Hair follicle dermal papilla cell (primary cell): ENCODE data around the genes SAC3D1, ZFPL1, CDC42EP2 and FAM89B.

- CAGE, long polyA plus RNA: no peak
Measured at GRCh38 chr11:65040468-65041291, at the start of gene SAC3D1. Gene SAC3D1 (plus strand): TSS chr11:65041210.

- CAGE, long polyA plus RNA: no peak
Measured at GRCh38 chr11:65083717-65084868, at the start of gene ZFPL1. Gene ZFPL1 (plus strand): TSS chr11:65084222.

DNA sequence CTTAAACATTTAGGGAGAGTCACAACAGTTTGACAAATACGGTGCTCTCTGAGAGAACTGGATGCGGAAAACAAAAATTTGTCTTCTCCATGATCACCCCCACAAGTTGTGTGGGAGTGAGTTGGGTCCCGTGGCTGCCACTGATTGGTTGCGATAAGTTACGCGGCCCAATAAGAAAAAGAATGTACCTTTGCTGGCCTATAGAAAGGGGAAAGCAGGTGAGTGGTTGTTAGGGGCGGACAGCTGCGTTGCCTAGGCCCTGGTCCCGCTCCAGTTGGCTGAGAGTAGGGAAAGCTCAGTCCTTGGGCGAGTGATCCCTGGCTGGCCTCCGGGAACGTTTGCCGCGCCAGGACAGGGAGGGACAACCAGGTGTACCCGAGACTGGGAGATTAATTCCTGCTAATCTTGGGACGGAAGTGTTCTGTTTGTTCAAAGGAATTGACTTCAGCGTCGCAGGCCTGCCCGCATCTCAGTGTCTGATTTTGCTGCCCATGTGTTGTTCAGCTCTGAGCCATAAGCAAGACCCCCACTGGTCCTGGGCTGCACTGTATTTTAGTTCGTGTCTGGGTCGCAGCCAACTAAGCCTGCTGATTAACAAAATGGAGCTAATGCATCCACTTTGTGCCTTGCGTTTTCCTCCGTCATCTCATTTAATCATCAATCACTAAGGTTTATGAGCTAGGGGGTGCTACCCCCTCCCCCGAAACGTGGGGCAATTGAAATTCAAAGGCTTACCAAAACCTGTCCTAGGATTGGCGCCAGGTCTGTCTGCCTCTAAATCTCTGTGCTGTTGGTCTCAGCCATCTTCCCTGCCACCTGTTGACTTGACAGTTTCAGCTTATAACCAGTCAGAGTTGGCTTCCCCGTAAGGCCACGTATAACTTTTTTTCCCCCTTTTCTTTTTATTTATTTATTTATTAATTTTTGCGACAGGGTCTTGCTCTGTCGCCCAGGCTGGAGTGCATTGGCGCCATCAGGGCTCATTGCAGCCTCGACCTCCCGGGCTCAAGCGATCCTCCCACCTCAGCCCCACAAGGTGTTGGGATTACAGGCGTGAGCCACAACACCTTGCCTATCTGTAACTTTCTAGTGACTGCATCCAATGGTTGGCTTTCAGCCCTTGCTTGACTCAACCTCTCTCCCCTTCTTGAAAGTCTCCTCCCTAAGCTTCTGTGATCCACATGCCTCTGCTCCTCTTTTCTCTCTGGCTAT, 1.0 kb upstream of the SYVN1 start:
- CAGE, long polyA plus RNA: no peak

- CAGE, long polyA plus RNA: no peak
Measured at GRCh38 chr11:65210903-65211942, 29.5 kb downstream of the CAPN1 start.

- CAGE, long polyA plus RNA: no peak
Measured at GRCh38 chr11:65220705-65221372, 39.1 kb downstream of the CAPN1 start.

GRCh38 chr11:65314279-65315178, at the start of gene CDC42EP2:
Gene CDC42EP2 (plus strand): TSS chr11:65314866.
- CAGE, long polyA plus RNA: no peak

DNA sequence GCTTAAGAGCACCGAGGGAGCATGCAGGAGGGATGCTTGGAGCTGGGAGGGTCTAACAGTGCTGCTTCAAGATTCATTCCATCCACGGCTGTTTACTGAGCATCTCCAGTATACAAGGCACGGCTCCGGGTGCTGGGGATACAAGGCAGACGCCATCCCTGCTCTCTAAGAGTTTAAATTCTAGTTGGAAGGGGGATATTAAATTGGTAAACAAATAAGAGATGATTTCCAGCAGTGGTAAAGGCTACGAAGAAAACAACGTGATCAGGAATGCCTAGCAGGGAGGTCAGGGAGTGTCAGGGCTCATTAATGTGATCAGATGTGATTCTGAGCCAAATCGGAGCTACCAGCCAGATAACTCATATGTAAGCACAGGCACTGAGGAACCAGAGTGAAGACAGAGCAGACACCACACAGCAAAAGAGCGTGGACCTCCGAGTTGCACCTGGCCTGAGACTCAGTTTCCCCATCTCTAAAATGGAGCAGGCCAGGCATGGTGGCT, 7.8 kb downstream of the CDC42EP2 start:
- CAGE, long polyA plus RNA: no peak

DNA sequence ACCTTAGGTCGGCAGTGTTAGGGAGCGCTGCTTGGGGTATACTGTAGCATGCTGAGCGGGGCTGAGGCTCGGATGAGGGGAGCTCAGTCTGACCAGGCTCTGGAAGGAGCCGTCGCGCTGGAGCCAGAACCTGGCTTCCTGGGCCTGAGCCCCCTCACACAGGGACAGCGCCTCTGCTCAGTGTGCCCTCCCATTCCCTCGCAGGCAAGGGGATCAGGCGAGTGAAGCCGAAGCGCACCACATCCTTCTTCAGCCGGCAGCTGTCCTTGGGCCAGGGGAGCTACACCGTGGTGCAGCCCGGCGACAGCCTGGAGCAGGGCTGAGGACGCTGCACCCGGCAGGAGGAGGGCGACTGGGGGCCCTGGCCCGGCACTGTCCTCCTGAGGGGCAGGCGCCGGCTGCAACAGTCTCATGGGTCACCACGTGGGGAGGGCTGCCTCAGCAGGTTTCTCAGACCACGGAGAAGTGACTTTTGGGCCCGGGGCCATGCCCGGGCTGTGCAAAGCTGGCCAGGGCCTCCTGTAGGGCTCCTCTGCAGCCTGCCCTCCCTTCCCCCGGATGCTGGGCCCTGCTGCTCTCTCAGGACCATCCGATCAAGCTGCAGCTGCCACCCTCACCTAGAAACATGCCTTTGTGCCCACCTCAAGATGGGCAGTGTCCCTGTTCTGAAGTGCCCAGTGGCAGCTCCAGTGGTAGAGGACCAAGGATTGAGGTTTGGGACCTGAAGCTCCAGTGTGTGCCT, 24.8 kb downstream of the FRMD8 start:
- CAGE, long polyA plus RNA: no peak

DNA sequence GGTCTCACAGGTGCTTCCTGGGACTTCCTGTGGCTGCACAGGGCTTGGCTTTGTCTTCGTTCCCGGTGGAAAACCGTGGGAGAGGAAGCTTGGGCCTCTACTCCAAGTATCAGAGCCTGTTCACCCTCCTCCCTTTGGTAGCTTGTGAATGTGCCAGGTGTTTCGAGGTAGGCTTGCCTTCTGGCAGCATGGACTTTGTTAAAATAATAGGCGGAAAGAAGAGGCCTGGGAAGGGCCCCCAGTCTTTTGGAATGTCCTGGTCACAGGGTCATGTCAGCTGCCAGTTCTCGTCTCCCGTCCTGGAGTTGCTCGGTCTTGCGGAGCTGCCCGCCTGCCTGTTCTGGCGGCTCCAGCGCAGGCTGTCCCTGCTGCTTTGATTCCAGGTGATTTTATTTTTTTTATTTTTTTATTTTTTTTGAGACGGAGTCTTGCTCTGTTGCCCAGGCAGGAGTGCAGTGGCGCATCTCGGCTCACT, 26.2 kb downstream of the FRMD8 start:
- CAGE, long polyA plus RNA: no peak

DNA sequence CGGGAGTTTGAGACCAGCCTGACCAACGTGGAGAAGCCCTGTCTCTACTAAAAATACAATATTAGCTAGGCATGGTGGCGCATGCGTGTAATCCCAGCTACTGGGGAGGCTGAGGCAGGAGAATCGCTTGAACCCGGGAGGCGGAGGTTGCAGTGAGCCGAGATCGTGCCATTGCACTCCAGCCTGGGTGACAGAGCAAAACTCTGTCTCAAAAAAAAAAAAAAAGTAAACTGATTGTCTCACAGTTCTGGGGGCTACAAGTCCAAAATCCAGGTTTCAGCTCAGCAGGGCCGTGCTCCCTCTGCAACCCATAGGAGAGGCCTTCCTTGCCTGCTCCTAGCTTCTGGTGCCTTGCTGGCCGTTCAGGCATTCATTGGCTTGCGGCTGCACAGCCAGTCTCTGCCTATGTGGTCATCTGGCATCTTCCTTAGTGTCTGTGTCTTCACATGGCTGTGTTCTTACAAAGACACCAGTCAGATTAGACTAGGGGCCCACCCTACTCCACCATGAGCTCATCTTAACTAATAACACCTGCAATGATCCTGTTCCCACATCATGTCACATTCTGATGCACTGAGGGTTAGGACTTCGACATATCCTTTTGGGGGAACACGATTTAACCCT, 28.2 kb downstream of the FRMD8 start:
- CAGE, long polyA plus RNA: no peak

DNA sequence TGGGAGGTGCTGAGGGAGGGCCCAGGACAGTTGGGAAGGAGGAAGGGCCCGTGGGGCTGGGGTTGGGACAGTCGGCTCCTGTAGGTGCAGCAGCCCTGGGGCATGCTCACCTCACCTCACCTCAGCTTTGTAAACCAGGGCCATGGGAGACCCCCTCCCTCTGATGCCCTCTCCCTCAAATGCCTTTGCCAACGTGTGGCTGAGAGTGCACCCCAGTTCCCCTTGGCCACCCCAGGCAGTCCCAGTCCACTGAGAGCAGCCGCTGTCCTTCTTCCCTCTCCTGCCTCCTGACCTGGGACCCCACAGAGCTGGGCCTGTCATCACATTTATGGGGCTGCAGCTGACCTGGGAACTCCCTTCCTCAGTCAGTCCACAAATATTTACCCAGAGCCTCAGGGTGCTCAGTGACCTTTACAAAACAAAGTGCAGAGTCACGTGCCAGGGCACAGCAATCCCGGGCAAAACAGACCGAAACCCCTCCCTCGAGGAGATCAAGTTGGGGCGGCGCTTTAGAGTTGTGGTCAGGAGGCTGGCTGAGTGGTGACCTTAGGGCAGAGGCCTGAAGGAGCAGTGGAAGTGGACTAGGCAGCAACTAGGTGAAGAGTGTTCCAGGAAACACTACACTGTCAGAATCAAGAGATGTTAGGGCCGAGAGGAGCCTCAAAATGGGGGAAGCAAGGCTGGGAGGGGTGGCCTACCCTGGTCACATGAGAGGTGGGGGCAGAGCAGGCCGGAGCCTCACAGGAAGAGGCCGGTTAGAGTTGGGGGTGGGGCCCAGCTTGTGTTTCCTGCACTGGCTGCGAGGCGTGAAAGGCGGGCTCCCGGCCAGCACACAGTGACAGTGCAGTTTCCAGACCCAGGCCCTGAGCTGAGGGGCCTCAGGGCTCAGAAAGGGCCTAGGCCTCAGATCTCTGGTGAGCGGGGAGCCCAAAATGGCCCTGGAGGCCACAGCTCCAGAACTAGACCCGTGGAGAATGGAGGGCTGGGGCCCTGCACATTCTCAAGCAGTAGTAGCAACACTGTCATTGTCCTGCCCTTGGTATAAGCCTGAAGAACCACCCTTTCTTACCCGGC, 32.3 kb downstream of the FRMD8 start:
- CAGE, long polyA plus RNA: no peak

DNA sequence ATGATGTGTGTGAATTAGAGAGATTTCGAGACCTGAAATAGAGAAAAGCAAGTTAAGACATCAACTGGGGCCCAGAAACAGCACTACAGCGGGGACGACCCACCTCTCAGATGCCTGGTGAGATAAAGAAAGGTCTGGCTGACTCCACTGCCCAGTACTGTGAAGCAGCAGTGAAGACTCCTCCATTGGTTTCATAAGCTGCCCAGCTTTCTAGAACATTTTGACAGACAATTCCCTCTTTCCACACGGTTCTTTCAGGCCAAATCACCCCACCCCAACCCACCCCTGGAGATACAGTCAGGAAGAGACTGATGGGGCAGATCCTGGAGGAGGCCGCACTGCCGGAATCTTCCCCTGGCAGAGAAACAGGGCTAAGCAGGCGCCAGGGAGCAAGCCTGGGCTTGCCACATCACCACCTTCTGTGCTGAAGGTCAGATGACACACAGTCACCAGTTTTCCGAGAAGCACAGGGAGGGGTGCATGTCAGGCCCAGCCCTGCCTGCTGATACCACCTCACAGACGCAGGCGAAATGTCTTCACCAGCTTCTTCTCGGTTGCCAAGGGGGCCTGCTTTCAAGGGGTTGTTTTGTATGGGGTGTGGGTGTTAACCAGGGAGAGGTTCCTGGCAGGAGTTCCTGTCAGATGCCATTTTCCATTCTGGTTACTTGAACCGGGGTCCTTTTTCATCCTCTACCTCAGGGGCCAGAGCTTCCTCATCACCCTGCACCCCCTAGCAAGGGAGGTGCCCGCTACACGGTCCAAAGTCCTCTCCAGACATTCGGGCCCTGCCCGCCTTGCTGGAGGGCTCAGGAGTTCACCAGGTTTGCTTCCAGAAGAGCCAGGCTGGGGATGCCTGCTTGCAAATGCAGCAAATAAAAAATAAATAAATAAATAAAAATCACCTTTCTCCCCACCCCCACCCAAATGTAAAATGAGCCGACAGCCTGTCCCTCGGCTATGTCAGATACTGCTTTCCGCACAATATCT, 34.8 kb downstream of the FRMD8 start:
- CAGE, long polyA plus RNA: no peak

DNA sequence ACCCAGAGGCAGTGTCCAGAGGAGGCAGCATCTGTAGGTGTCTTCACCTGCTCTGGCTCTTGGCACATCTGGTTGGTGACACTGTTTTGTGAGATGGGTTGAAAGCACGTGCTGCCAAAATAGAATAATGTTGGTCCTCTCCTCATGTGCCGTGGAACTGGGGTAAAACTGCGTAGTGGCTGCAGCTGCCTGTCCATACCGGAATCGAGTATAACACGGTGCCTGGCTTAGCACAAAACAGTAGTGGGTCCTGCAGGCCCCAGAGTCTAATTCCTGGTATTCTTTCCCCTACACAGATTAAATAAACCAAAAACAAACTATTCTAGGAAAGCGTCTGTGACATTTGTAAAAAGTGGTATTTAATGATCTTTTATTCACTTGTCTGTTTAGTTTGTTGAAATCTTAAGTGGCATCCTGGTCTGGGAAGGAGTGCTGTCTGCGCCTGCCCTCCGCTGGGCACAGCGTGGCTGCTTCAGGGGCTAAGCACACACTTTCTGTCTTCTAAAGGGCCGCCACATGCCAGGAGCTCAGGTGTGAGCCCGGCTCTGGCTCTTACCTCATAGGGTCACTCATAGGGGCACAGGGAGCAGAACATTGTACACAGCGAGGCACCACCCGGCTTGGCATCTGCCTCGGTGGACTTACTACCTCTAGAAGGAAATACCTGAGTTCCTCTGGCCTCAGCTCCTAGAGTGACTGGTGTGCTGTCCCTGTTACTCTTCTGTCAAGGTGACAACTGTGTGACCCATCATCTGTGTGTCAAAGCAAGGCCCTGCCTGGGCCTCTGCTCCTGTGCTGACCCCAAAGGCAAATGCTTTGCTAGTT, 49.4 kb downstream of the FRMD8 start:
- CAGE, long polyA plus RNA: no peak

DNA sequence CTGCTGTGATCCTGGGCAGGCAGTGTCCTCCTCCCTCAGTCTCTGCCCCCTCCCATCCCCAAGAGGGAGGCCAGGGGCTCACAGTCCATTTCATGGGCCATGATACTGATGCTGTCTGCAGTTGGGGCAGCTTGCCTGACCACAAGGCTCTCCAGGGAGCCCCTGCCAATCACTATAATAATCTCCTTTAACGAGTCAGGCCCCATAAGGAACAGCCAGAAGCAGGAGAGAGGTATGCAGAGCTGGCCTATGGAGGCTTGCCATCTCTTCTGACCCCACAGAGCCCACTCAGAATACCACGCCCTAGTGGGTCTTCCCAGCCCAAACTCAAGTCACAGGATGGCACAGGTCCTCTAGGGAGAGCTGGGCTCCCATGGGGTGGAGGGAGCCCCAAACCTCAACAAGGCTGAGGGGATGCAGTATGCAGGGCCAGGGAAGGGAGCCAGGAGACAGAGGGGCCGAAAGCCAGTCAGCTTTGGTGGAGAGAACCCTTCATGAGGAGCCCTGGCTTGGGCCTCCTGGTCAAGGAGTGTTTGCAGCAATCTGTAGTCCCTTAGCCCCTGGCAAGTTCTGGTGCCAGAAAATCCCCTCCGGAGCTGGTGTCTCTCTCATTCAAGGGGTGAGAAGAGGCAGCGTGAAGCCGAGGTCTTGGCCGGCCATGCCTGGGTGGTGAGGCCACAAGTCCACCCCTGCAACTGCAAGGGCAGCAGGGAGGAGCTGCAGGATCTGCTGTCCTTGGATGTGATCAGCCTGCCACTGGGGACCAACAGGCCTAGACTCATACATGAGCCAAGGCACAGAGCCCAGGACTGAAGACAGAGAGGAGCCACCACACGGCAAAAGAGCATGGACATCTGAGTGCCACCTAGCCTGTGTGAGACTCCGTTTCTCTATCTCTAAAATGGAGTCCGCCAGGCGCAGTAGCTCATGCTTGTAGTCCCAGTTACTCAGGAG, 60.0 kb downstream of the FRMD8 start:
- CAGE, long polyA plus RNA: no peak

GRCh38 chr11:65477002-65477389, 47.9 kb upstream of the SCYL1 start:
- CAGE, long polyA plus RNA: no peak

GRCh38 chr11:65488993-65489700, 35.7 kb upstream of the SCYL1 start:
- CAGE, long polyA plus RNA: no peak

DNA sequence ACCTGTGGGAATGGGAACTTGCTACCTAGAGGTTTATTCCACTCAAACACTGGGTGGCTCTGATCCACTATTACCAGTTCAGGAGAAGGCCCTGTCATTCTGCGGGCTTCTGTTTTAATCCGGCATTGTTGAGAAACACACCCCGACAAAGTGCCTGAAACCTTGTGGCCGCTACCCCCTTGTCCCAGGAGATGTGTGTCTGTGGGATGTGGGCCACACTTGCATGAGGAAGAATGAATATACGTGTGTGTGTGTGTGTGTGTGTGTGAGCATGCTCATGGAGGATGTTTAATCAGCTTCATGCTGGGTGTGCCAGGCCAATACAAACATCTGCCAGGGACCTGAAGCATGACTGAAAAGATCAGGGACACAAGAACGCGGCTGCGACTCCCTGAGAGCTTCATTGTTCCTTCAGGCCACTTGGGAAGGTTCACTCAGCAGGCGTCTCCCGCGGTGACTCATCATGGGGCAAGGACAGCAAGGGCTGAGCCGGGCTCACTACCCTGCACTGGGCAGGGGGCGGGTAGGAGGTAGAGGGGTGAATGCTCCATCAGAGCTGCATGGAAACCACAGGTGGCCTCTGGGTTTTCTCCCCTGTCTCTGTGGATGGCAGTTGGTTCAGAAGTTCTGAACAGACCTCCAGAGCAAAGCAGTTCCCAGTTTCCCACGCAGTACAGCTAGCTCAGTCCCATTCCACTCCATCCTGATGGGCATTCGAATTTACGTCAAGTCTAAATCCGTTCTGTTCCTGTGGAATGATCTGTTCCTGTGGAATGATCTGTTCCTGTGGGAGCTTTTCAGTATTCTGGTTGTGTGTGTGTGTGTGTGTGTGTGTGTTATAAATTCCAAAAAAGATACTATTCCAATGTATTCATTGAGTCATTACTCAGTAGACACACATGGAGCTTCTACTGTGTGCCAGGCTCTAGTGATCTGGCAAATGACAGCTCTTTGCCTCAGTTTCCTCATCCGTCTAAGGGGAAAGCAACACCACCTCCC, 33.0 kb upstream of the SCYL1 start:
- CAGE, long polyA plus RNA: no peak

DNA sequence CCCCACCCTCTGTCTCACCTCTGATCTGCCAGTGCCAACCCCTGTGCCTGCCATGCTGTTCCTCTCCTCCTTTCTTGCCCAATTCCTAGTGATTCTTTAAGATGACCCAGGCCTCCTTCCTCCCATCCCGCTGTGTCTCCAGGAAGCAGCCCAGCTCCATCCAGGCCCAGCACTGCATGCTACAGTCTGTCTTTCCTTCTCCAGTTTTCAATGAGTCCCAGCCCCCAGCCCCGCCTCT, 12.3 kb downstream of the LTBP3 start:
- CAGE, long polyA plus RNA: no peak

DNA sequence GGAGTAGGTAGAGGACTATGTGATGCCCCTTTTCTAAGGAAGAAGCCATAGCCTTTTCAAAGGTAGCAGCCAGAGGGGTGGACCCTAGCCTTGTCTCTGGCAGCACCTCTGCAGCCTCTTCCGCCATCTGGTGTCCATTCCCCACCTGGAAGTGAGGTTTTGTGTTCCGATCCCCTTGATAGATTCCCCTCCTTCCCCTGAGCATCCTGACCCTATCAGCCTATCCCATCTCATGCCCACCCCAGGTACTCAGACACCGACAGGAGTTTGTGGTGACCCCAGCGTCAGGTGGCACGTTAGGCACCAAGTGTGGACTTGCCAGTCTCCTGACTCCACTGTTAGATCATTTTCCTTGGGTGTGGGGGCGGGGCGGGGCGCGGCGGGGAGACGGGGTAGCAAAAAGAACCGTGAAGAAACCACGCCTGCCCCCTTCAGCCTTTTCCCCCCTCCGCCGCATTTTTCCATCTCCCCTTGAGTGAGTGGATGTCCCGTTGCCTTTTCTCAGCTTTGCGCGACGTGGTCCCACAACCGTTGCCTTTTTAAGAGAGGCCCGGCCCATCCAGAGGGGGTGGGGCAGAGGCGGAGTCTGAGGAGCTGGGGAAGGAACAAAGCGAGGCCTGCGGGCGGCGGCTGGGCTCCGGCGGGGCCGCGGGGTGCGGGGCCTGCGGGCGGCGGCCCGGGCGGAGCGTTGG, at the start of gene FAM89B:
TSS of gene FAM89B (plus strand) at position 601 of the 692 bp plus-strand sequence.
- CAGE, long polyA plus RNA: no peak

DNA sequence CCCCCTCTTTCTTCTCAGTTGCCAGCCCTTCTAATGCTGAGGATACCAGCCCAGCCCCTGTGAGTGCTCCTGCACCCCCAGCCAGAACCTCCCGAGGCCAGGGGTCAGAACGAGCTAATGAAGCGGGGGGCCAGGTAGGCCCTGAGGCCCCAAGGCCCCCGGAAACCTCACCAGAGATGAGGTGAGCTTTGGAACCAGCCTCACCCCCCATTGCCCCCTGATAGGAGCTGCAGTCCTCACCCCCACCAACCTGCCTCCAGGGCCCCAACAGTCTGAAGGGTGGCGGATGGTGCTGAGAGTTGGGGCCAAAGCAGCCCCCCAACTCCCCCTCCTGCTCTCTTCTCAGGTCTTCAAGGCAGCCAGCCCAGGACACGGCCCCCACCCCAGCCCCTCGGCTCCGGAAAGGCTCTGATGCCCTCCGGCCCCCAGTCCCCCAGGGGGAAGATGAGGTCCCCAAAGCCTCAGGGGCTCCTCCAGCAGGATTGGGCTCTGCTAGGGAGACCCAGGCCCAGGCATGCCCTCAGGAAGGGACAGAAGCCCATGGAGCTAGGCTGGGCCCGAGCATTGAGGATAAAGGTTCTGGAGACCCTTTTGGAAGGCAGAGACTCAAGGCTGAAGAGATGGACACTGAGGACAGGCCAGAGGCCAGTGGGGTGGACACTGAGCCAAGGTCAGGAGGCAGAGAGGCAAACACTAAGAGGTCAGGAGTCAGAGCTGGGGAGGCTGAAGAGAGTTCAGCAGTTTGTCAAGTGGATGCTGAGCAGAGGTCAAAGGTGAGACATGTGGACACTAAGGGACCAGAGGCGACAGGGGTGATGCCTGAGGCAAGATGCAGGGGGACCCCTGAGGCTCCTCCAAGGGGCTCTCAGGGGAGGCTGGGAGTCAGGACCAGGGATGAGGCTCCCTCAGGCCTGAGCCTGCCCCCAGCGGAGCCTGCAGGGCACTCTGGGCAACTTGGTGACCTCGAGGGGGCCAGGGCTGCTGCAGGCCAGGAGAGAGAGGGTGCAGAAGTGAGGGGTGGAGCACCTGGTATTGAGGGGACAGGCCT, 5.7 kb downstream of the EHBP1L1 start:
- CAGE, long polyA plus RNA: no peak